ENCODE data around the gene SKIL.

DNA sequence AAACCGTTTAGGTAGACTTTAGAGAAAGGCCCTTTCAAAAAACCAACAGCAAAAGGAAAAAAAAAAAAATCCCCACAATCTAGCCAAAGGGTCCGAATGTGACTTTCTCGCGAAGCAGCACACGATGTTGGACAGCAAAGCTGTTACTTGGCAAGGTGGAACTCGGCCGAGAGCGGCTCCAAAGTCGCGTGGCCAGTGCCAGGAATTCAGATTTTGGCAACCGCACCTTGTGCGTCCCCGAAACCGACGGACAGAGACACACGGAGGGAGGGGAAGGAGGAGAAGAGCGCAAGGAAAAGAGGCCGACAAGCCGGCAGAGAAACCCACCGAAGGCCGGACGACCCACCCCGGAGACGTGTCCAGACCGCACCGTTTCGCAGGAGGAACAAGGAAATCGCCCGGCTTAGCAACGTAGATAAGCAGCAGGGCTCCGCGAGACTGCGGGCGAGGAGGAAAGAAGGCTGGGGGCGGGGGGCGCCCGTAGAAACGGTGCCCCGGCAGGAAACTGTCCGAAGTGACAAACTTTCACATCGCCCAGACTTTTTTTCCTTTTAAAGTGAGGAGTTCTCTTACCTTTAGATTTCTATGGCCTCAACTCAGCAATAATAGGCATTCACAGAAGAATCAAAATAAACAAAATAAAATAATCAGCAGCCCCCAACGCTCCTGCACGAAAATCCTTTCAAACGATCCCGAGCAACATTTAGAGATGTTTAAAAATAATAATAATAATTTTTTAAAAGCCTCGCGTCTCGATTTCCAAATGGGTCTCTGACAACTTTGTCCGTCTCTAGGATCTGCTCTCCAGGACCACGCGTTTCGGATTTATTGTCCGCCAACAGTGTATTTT, 517.1 kb downstream of the MECOM start:
- PRO-cap, result no peak

GRCh38 chr3:169227718-169228323, 435.7 kb downstream of the MECOM start:
- PRO-cap, result no peak

DNA sequence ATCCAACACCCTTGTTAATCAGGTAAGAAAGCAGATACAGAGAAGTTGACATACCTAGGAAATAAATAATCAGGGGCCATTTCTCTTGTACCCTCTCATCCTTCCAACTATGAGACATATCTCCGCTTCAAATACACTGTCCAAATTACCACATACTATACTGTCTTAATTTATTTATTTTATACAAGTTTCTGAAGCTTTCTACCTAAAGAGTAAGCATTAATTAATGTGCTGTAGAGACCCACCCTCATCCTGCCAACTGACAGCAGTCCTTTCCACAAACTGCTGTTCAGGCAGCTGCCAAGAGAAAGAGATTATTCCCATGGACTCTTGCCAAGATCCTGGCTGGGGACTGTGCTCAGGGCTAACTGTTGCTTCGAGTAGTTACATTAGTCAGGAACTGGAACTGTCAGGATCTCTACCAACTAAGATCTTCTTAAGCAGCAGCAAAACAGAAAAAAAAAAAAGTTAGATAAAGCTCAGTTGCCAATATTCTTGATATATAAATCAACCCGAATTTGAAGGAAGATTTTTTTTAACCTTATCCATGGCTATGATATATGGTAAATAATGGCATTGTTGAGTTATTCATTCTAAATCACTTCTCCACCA, 398.8 kb downstream of the MECOM start:
- PRO-cap, result no peak

DNA sequence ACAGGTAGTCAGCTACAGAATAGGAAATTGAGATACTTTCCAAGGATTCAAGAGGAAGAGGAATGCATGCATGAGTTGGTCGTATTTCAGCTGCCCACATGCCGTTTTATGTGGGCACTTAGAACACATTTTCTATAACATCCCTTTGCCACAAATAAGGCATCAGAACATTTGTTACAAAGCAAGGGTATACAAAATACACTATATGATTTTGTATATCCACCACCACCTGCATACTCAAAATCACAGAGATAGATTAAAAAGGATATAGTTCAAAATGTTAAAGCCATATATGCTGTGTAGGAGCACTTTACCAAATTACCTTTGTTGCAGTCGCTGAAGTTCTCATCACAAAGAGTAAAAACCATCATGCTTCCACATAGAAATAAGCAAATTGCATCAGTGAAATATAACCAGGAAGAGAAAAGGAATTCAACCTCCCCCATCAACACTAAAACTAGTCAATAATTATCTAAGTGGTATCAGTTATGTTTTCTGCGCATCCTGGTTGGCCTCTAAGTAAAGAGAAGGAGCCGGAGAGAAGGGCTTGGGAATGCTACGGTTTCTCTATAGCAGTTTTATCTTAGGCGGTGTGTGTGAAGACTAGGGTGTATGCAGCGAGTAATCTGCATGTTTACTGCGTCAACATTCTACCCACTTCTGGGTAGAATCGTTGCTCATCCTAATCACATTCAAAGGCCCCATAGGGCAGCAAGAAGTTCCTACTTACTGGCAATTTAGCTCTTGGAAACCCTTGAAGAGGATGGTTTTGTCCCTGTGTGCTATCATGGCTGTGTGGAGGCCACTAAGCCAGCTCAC, 390.3 kb downstream of the MECOM start:
- PRO-cap, result no peak

DNA sequence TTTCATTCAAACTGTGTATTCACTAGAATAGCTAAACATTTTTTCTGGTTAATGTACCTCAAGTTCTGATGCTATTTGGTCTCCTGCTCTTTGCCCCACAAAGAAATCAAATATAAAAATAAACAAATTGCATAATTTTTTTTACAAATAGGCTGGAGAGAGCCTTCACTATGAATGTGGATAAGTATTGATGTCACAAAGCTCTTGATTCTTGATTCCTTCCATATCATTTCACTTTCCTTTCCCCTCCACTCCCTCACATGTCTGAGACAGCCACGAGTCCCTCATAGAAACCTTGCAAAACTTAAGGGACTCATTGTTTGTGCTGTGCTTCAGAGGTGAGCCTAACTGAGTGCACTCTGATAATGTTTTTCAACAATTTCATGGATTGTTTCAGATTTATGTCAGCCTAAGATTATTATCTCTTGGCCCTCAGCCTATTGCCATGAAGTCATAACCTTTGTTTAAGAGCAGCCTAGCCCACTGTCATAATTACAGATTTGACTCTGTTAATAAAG, 363.7 kb downstream of the MECOM start:
- PRO-cap, result no peak

DNA sequence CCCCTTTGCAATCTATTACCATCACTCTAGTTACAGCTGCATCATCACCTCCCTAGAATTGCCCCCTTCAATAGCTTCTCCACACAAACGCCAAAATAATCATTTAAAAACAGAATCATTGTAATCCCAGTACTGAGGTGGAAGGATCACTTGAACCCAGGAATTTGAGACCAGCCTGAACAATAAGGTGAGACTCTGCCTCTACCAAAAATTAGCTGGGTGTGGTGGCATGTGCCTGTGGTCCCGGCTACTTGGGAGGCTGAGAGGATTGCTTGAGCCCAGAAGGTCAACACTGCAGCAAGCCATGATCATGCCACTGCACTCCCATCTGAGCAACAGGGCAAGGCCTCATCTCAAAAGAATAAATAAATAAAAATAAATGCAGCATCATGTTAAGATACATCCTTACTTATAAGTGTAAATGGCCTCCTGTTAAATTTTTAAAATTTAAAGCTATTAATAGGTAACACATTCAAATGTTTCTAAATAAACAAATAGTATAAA, 356.2 kb downstream of the MECOM start:
- PRO-cap, result no peak

- PRO-cap, result no peak
Measured at GRCh38 chr3:169443739-169444331, 219.7 kb downstream of the MECOM start.

DNA sequence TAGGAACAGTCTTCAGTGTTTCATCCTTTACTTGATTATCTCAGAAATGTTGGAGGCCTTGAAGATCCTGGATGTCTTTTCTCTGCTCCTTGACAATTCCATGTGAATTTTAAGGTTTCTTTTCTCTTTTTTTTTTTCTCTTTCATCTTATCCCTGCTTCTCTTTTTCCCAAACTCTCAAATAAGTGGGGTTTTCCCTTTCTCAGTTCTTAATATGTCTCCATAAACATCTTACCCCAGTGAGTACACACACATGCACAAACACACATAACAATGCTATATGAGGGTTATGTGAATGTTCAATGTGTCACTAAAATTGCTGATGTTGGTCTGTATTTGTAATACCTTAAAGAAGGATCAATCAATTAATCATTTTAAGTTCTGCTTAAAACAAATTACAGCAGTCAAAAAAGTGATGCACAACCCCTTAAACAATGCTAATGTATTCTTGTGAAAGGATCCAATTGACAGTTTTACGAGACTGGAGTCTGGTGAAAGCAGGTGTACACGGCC, 36.8 kb downstream of the MECOM start:
- PRO-cap, result no peak

- PRO-cap, result no peak
Measured at GRCh38 chr3:169659601-169660494, 3.7 kb downstream of the MECOM start.

DNA sequence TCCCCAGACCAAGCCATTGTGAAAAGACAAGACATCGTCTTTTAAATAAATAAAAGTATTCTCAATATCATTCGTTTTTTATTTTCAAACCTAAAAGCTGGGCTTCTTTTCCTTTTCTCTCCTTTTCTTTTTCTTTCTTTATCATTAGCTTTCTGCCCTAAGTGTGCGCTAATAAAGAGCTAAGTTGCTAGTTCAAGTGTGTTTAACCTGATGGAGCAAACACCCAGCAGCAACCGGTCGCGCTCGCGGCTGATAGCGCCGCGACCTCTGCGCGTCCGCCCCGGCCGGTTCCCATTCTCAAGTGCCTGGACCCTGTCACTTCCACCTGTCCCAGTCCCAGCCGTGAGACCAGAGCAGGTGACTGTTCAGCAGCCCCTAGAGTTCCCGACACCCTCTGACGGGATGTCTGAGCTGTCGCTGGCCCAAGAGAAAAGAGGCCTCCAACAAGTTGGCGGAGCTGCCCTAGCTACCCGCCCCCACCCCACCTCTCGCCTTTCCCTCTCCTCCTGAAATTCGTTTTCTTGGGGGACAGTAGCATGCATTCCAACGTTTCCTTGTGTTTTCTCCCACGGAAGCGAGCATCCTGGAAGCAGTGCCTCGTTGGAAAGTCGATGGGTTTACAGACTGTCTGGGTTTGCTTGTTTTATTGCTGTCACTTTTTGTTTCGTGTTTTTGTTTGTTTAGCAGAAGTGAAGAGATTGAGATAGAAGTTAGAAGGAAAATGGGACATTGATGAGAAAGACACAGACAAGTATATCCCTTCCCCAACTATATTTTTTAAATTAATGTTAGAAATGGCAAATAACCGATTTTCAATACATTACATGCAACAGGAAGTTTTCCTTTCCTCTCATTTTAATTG, 3.1 kb upstream of the MECOM start:
- PRO-cap, result no peak

DNA sequence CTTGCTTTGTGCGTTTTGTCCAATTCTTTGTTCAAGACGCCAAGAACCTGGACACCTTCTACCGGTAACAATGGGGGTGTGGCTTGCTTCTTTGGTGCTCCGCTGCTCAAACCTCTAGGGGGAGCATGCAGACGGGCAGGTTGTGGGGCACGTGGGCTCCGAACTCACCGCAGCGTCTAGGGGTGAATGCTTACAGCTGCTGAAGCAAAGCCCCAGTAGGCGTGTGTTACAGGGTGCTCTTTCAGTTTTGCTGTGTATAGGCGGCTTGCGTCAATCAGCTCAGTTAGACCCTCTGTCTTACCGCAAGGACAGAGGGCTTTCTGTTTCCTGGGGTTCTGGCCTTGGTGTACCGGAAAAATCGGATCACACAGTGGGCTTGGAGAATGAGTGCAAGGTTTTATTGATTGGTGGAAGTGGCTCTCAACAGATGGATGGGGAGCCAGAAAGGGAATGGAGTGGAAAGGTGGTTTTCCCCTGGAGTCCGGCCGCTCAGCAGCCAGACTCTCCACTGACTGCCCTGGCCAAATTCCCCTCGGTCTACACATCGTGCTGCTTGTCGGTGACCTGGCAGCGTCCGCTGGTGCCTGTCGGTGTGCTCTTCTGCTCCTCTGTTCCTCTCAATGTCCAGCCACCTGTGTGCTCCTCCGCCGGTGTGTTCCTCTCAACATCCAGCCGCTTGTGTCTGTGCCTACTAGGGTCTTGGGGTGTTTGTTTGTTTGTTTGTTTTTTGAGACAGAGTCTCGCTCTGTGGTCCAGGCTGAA, 1.3 kb upstream of the LRRC34 start:
- PRO-cap, result no peak

DNA sequence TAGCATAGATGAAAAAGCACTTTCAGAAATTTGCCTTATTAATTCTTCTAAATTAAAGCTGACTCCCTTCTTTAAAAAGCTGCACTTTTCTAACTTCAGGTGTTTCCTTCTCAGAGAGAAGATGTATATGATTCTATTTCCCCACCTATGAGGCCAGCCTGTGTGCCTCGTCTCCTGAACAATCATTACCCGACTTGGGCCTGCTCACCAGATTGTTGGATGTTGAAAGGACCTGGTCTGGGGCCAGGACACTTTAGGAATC, 16.8 kb upstream of the LRRC31 start:
- PRO-cap, result no peak

- PRO-cap, result no peak
Measured at GRCh38 chr3:169965988-169966393, 616 bp upstream of the SEC62 start.

- PRO-cap, result no peak
Measured at GRCh38 chr3:170045590-170045889, 7.7 kb downstream of the GPR160 start.

DNA sequence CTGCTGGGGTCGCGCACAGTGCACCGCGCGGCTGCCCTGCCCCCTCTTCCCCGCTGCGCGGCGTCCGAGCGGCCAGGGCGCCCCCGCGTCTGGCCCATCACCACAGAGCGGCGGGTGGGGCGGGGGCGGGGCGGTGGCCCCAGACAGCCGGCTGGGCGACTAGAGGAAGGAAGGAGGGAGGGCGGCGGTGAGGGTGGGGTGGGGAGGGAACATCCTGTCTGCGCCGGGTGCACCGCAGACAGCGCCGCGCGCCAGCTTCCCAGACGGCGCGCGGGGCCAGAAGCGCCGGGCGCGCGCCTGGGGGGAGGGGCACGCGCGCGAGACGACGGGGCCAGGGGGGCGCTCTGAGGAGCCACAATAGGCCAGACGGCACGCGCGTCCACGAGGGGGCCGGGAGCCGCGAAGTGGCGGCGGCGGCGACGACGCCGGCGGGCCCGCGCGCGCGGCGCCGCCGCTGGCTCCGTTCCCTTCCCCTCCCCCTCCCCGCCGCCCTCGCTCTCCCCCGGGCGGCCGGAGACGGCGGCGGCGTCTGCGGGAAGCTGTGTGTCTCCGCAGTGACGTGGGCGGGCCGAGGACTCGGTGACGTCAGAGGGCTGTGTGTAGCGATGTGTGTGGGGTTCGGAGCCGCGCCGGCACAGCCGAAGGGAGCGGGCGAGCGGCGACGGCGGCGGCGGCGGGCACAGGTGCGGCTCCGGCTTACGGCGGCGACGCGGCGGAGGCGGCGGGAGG, at the start of gene SKIL:
TSS of gene SKIL (plus strand) at position 635 of the 729 bp plus-strand sequence.
- PRO-cap, result bidirectional peak, plus-strand start at position 262 of the sequence, minus-strand start at position 91 of the sequence; bidirectional peak, plus-strand start at position 635 of the sequence, minus-strand start at position 518 of the sequence

DNA sequence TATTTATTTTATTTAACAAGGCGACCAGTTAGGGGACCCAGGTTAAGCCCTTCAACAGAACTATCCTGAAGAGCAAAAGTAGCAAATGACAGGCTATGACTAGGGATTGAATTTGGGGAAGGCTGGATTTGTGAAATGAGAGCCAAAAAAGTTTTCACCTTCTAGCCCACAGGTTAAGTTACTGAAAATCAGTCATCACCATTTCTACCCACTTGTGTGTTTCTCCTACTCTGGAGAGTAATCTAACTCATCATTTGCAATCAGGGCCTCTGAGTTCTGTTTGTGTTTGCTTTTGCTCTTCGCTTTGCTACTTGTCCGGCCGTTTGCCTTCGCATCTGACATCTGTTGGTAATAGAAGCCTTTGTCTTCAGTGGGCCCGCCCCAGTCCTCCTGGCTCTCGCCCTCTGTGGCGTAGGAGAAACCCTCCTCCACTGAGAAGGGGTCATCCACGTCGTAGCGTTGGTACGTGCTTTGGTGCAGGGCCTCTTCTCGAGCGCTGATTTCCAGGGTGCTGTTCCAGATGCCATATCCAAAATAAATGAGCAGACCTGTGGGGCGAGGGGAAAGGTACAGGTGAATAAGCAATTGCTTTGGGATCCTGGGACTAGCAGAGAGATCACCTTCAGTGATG, 48.3 kb downstream of the CLDN11 start:
- PRO-cap, result no peak

DNA sequence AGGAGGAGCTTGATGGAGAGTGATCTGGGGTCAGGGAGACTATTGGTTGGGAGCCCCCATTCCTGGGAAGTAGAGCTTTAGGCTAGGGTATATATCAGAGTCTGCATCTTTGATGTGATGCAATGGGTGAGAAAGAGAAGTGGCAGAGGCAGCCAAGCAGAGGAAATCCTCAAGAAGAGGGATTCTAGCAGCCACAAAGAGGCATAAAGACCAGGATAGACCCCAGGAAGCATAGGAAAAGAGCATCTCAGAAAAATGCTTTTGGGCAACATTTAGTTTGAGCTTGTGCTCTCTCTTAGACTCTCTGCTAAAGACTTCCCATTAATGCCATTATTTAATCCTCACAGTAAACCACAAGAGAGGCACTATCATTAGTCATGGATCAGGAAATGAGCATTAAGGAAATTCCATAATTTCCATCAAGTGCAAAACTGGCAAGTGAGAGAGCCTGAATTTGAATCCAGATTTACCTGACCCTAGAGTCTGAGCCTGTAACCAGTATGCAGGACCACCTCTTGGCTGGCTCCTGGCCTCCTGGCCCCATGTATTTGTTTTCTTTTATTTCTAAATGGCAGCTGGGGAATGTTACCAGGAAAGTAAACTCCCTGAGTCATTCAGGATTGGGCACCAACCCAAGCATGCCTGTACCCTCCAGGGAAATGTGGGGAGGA, 118.7 kb downstream of the RPL22L1 start:
- PRO-cap, result no peak

DNA sequence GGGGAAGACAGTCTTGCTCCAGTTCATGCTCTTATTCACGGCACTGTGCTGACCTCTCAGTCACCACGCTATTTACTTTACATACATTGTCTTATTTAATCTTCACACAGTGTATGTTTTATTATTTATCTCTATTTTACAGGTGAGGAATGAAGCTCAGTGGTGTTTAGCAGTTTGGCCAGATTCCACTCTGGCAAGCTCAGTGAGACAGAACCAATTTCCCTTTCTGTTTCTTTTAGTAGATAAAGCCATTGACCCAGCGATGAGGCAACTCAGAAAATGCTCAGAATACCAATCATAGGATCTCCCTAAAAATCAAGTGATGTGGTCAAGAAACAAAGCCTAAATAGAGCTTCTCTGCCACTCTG, 110.0 kb downstream of the RPL22L1 start:
- PRO-cap, result no peak

GRCh38 chr3:171157350-171157923, 130.9 kb upstream of the SLC2A2 start:
- PRO-cap, result no peak

- PRO-cap, result no peak
Measured at GRCh38 chr3:171339490-171340107, 120.6 kb downstream of the TNIK start.